MCF 10A (cell line): ENCODE data around the gene GRM4.

DNA sequence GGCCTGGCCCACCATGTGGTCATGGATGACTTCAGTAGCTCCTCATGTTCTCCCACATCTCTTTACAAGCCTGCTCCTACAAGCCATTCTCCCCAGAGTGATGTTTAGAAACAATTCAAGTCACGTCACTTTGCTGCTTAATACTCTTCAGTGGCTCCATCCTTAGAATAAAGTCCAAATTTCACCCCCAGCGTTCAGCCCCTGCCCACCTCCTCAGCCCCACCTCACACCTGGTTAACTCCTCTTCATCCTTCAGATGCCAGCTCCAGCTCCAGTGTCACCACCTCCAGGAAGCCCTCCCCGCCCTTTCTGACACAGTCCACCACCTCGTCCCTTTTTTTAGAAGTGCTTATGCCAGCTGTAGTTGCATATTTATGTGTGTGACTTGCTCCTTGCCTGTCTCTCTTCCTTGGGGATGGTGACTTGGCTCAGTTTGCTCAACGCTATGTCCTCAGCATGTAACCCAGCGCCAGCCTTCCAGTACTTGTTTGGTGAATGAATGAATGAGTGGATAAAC is 3.5 kb upstream of the IP6K3 start:
- PRO-cap = no peak
- RRBS = no CpG with 5 or more reads among the region's 6 CpGs

DNA sequence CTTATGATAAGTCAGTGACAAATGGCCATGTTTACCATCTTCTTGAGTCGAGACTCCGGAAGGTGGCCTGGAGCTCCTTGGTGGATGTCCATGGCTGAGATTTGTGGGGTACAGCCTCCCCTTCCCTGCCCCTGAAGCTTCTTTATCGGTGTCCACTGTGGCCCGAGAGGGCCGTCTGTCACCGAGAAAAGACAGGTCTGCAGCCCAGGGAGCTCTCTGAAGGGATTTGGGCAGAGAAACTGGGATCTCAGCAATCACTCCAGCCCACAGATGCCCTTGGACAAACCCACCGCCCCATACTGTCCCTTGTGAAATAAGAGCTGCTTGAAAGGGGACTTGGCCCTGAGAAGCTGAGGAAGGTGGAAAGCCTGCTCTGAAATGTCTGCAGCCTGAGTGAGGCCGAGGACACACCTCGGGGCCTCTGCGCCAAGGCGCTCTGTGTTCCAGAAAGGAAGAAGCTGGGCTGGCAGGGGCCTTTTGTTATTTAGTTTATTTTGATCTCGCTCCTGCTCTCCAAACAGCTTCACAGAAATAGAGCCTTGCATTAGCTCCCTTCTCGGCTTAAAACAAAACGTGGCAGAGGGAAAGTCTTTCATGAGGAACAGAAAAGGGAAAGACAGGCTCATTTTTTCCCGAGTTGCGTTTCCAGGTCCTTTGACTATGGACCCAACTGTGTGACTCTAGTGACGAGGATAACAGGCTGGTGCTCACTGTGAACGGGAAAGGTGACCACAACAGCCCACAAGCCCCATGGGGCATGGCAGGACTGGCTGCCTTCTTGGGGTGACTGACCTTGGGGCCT is 18.9 kb downstream of the LEMD2 start:
- PRO-cap = no peak
- RRBS = no CpG with 5 or more reads among the region's 18 CpGs

- PRO-cap = no peak
- RRBS = 7% methylated on average over 31 of the region's 64 CpGs
These were observed at the start of gene GRM4 for GRCh38 chr6:34145451-34146269. TSS of gene GRM4 (minus strand) at chr6:34146087.

DNA sequence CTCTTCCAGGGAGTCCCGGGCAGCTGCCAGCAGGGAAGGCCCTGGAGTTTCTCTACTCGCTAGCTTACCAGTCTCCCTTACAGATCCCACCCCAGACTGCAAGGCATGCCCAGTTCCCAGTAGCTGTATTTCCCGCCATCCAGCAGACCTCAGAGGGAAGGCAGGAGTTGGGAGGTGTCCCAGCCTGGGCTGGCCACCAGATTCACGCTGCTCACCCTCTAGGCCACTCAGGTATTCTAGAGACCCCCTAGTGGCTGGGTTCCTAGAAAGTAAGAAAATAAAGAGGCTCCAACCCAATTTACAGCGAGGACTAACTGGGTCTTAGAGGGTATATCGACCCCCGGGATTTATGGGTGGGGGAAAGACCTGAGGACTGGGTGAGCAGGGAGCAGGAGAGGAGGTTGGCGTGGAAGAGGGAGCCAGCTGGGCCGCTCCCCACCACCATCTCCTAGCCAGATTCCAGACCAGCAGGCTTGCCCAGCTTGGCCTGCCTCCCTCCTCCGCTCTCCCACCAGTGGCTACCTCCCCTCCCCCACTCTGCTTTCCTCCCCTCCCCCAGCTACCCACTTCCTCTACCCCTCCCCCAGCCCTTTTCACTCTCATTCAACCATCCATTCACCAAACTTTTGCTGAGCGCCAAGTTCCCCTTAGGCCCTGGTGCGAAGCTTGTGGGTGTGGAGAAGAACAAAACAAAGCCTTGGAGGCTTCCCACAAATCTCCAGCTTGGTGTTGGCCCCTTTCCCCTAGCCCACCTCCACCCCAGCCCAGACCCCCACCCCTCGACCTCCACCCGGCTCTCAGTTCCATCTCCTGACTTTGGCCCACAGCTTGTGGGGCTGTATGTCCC is 9.6 kb upstream of the HMGA1 start:
- PRO-cap = no peak
- RRBS = 100% methylated on average over 1 of the region's 14 CpGs

DNA sequence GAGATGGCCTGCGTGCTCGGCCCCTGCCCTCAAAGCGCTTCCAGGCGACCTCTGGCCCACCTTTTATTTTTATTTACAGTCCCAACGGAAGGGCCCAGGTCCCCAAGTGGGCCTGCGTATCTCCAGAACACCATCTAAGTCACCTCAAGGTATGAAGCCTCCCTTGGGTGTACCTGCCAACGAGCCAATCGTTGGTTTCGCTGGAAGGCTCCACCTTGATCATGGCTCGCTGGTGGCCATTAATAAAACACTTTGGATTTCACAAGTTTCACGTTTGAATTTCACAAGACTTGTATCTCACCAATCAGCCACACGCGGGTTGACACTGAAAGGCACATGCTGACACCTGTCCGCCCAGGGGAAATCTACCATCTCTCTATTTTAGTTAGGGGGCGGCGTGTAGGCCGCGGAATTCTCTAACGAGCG is 635 bp upstream of the HMGA1 start:
- PRO-cap = no peak
- RRBS = no CpG with 5 or more reads among the region's 20 CpGs

DNA sequence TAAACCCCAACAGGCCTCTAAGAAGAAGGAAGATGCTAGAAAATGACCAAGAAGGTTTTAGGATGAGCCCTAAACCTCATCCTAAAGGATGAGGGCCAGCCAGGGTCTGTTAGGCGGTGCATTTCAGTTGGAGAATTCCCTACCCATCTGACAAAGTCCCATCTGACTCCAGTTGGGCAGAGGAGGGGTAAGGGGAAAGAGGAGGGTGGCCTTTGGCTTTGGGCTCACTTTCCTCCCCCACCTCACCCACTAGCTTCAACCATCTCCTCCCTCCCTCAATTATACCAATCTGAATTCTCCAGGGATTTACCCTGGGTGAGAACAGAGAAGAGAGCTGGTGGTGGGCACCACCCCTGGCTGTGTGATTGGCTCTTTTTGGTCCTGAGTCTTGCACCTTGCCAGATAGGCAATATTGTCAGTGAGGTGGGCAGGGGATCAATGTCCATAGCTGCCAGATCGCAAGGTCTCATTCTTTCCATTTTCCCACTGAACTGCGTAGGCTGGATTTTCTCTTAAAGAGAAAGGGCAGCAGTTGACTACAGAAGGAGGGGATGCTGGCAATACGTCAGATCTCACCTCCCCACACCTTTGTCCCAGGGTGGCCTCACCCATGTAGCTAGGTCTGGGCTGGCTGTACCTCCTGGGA is 3.3 kb downstream of the HMGA1 start:
- PRO-cap = no peak
- RRBS = no CpG with 5 or more reads among the region's 4 CpGs

- PRO-cap = no peak
- RRBS = no CpG with 5 or more reads among the region's 9 CpGs
These were observed 2.3 kb downstream of the SMIM29 start for GRCh38 chr6:34246259-34247143.

GRCh38 chr6:34288325-34289197 is 39.8 kb upstream of the SMIM29 start:
- PRO-cap = no peak
- RRBS = no CpG with 5 or more reads among the region's 7 CpGs

- PRO-cap = no peak
- RRBS = 77% methylated on average over 4 of the region's 7 CpGs
These were observed 10.8 kb downstream of the SPDEF start for GRCh38 chr6:34545333-34545676.

DNA sequence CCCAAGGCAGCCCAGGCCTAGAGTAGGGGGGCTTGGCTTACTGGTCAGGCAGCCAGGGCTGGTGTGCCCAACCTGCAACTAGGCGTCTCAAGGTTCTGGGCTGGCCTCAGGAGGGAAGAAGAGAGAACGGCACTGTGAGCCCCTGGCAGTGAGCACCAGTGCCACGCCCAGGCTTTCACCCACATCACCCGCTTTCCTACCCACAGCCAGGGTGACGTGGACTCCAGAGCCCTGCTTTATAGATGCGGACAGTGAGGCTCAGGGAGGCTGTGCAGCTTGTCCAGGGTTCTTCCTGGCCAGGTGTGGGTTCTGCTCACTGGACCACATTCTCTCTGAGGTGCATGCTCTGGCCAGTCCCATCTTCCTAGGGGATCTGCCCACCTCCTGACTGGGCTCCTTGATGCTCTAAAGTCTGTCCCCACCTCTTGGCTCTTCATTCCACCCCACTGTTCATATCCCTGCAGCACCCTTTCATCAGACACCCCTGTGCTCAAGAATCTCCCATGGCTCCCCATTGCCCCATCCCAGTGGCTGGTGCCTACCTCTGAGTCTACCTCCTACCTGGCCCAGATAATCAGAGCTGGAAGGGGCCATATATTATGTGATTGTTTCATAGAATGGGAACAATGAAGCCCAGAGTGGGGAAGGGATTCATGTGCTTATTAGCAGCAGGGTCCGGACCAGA is 8.0 kb downstream of the SPDEF start:
- PRO-cap = no peak
- RRBS = no CpG with 5 or more reads among the region's 7 CpGs

DNA sequence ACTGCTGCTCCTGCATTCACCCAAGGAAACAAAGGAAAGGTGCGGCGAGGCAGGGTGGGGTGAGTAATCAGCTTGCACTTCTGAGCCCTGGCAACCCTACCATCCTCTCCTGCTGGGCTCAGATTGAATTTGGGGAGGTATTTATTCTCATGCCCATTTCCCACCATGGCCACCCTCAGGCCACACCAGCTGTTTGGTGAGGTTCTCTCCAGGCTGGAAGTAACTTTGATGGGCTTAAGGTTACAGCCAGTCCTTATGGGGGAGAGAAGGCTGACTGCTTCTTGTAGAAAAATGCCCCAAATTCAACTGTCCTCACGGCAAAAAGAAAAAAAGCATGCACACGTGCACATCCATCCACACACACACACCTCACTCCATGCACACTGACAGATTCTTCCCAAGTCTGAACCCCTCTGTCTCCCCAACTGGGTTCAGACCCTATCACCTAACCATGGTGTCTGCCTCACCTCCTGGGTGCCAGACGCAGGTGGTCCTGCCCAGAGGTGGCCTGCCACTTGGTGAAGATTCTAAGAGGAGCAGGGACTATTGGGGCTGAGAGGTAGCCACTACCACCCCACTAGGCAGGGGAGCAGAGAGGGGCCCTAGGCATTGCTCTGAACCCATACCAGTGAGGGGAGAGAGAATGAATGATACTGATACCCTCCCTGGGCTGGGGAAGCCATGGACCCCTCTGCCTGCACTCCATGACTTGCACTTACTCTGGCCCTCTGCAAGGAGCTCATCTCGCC is 31.5 kb upstream of the SPDEF start:
- PRO-cap = no peak
- RRBS = no CpG with 5 or more reads among the region's 6 CpGs

- PRO-cap = no peak
- RRBS = no CpG with 5 or more reads among the region's 3 CpGs
These were observed 69.0 kb upstream of the SPDEF start for GRCh38 chr6:34624971-34625640.

DNA sequence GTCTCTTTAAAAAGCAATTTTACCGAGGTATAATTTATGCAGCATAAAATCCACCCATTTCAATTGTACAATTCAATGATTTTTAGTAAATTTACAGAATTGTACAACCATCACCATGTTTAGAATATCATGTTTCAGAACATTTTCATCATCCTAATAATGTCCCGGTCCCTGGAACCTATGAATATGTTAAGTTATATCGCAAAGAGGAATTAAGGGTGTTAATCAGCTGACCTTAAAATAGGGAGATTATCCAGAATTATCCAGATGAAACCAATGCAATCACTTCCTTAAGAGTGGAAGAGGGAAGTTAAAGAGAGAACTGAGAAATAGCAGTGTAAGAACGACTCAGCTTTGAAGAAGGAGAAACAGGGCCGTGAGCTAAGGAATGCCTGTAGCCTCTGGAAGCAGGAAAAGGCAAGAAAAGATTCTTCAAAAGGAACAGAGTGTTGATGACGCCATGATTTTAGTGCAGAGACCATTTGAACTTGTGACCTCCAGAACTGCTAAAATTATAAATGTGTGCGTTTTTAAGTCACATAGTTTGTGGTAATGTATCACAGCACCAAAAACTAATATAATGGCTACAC is 32.8 kb downstream of the ILRUN start:
- PRO-cap = no peak
- RRBS = no CpG with 5 or more reads among the region's 7 CpGs

DNA sequence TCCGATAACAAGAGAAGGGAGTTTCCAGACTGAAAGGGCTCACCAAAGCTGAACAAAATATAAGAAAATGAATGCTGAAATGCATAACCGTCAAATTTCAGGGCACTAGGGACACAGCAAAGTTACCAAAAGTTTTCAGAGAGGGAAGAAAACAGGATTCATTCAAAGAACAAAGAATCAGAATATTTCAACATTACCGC is 23.8 kb downstream of the ILRUN start:
- PRO-cap = no peak
- RRBS = no CpG with 5 or more reads among the region's 3 CpGs

GRCh38 chr6:34673099-34673541 is 23.4 kb downstream of the ILRUN start:
- PRO-cap = no peak
- RRBS = no CpG with 5 or more reads among the region's 1 CpG

GRCh38 chr6:34695194-34695598 is 1.4 kb downstream of the ILRUN start:
- PRO-cap = no peak
- RRBS = no CpG with 5 or more reads among the region's 5 CpGs

GRCh38 chr6:34982220-34983458 is 93.6 kb downstream of the ANKS1A start:
- PRO-cap = no peak
- RRBS = no CpG with 5 or more reads among the region's 17 CpGs

DNA sequence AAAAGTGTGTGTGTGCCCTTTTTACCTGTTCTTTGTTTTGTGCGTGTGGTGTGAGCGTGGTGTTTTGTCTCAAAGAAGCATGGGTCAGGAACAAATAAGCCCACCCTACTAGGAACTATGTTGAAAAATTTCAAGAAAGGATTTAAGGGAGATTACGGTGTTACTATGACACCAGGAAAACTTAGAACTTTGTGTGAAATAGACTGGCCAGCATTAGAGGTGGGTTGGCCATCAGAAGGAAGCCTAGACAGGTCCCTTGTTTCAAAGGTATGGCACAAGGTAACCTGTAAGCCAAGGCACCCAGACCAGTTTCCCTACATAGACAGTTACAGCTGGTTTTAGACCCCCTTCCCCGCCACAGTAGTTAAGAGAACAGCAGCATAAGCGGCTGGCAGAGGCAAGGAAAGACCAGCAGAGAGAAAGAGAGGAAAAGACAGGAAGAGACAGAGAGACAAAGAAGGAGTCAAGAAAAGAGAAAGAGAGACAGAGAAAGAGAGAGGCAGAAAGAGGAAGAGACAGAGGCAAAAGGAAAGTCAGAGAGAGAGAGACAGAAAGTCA is 110.4 kb downstream of the ANKS1A start:
- PRO-cap = no peak
- RRBS = no CpG with 5 or more reads among the region's 5 CpGs

DNA sequence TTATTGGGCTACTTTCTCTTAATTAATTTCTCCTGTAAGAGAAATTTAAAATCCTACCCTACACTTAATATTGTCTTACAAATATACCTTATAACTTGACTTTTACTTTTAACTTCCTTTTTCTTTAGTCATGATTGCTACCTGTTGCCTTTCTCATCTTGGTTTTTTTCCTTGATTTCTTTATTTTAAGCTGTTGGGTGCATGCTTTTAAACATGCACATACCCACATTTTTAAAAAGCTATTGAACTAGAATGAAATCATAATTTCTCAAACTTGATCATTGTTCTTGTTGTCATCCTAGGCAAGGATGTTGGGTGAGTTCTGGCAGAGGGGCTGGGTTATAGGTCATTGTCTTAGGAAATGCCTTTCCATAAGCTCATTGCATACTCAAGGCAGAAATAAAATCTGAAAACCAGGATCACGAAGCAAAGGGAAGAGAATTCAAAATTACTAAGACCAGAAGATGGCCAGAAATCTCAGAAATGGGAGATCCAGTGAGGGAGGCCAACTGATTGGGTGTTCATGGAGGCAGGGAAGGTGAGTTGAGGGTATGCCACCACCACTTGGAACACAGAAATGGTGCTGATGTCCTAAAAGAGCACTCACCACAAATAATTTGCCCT is 114.3 kb downstream of the TCP11 start:
- PRO-cap = no peak
- RRBS = no CpG with 5 or more reads among the region's 1 CpG

DNA sequence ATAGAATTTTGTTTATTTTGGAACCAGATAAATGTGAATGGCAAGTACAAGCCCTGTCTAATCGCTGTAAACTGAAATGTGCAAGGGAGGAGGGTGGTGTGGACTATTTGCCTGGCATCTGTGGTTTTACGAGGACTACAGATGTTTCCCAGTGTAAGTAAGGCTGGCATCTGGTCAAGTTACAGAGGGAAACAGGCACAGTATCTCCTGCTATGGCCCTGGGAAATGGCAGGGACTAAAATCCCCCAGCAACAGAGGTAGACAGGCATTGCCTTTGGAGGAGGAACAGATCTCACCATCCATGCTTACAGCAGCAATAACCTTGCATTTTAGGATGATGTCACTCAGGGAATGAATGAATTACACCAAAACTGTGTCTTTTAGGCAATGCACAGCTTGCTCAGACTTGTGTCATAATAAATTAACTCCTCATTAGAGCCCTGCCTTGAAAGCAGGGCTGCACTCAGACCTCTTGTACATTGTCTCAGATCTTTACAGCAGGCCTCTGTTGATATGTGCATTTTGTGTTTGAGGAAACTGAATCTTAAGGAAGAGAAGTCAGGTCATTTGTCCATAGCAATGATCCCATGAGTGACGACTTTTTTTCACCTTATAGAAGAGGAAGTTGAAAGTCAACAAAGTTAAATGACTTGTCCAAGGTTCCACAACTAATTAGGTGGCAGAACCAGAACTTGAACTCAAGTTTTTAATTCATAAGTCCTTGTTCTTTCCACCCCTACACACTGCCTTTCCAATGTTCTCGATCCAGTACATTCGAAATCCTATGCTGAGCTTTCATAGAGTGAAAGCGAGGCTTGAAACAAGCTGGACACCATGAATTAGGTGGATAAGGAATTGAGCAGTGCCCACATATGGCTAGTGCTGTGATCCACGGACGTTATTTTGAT is 96.1 kb downstream of the TCP11 start:
- PRO-cap = no peak
- RRBS = no CpG with 5 or more reads among the region's 8 CpGs